AG09309 (cell line): Measurements from ENCODE around the genes MUC4, TNK2 and SLC51A.

DNA sequence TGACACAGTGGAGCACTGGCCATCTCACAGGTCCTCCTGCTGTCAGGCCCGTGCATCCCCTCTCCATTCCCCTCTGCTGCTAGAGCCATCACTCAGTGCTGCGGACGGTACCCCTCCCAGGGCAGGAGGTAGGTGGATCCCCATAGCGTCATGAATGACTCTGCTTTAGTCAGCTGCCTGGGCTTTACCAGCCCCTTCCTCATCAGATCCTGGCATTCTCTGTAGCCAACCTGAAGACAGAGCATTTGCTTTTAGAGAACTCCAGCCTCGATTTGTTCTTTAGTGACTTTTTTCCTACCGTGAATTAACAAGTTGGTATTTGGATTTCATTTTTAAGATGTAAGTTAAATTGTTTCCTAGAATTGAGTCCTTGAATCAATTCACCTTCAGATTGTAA lies 12.1 kb upstream of the PPP1R2 start:
- RRBS: no CpG with 5 or more reads among the region's 6 CpGs

DNA sequence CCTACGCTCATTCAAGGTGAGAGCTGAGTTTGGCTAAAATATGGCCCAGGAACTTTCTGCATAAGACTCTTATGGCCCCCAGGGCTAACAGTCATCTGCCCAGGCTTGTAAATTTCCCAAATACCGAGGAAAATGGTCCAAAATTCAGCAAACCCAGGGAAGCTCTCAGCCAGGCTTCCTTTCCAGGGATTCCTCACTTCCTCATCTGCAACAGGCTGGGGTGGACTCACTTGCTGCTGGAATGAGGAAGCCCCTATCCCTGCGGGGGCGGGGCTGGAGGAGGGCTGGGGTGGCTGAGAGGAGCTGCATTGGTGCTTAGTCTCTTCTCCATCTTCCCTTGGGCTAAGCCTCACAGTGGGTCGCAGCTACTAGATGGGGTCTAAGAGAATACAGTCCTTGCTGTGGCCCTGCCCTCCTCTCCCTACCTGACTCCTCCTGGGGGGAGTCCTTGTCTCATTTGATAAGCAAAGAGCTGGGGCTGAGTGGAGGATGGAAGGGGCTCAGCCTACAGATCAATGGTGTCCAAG lies 28.5 kb upstream of the APOD start:
- RRBS: no CpG with 5 or more reads among the region's 5 CpGs

GRCh38 chr3:195696385-195697145 lies 24.2 kb upstream of the MUC20 start:
- RRBS: 98% methylated on average over 3 of the region's 28 CpGs

DNA sequence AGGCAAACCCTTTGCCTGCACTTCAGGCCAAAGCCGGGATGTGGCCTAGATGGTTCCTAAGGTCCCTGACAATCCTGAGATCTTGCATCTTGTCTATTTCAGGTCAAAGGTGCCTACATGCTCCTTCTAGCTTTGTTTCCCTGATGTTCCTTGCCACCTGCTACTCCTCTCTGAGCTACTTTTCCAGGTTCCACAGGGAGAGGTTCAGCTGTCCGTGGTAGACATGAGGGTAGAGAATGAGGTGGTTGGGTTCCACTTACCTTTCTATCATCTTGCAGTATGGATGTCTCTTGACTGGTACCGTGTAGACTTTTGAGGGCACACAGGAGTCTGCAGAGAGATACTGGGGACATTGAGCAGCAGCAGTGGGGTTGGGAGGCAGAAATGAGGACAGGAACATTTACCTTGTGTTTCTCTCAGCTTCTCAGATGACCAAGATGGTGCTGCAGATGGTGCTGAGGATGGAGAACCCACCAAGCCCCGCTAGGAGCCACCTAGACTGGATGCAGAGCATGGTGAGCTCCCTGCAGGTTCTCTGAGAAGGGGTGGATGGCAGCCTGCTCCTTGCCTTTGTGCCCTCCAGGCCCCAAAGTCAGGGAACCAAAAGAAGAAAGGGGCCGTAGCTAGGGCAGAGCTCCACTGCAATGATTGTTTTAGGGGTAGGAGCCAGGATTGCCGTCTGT lies 12.3 kb upstream of the MUC20 start:
- RRBS: no CpG with 5 or more reads among the region's 6 CpGs

DNA sequence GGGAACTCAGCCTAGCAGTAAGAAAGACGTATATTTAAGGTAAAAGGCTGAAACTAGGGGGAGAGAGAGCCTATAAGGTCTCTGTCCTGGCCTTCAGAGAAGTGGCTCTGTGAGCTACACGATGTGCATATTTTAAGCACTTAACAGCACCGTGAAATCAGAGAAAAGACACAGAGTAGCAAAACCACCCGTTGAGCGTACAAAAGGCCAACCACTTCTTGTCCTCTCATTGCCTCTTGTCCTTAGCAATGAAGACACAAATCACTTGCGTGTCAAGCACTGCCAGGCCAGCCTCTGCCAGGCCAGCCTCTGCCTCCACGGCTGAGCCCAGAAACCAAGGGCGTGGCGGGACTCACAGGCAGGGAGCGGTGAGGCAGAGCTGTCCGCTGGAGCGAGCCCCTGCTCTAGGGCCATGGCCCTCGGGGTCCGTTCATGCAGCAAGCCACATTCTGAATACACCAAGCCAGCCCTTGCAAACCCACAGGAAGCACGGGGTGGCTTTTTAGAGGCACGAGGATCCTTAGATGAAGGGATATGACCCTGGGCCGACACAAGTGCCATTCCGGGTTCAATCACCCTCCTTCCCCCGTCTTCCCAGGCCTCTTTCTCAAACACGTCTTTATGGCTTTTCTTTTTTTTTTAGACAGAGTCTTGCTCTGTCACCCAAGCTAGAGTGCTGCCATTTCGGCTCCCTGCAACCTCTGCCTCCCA lies 4.0 kb downstream of the MUC4 start:
- RRBS: 21% methylated on average over 2 of the region's 21 CpGs

- RRBS: no CpG with 5 or more reads among the region's 20 CpGs
Measured at GRCh38 chr3:195811550-195812264, at the start of gene MUC4. TSS of gene MUC4 (minus strand) at chr3:195811929.

- RRBS: no CpG with 5 or more reads among the region's 7 CpGs
Measured at GRCh38 chr3:195870485-195870879, 37.9 kb downstream of the TNK2 start.

- RRBS: 97% methylated on average over 7 of the region's 57 CpGs
Measured at GRCh38 chr3:195872847-195874027, 35.1 kb downstream of the TNK2 start.

- RRBS: 98% methylated on average over 5 of the region's 34 CpGs
Measured at GRCh38 chr3:195884646-195885724, 23.4 kb downstream of the TNK2 start.

DNA sequence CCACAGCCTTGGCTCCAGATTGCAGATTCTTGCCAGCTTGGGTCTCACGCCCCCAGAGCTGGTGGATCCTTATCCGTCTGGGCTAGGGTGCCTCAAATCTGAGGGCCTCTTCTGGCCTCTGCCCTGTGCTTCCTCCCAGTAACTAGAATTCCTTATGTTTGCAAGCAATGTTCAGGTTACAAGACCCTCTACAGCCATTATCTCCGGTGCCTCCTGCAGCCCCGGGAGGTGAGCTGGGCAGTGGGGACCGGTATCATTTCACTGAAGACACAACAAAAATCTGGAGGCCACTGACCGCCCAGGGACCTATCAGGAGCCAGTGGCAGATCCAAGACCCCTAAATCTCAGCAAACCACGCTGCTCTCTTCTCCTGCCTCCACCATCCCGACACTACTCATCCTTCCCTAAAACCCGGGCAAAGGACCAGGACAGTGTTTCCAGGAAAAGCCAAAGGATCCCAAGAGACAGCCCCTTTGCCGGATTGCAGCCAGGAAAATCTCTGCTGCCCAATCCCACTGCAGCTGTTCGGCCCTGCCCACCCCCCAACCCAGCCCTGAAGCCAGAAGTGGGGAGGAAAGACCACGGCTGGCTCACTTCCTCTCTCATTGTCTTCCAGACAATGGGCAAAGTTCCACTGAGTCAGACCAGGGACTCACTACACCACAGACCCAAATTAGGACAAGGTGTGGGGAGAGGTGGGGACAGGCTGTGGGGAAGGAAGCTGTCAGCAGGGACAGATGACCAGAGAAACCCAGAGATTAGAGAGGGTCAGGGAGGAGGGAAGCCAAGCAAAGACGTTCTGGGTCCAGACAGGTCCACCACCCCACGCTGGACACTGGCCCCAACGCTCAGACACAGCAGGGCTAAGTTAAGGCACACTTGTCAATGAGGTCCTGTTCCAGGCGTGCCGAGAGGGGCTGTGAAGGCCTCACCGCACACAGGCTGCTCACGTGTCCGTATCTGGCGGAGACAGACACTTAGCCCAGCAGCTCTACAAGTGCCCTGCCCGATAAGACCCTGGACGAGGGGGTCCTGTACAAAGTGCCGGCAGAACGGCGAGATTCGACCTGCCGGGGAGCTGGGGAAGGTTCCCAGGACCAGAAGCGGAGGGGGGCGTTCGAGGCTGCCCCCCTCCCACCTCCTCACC lies 22.2 kb downstream of the TNK2 start:
- RRBS: 10% methylated on average over 2 of the region's 31 CpGs

GRCh38 chr3:195907600-195908758 lies at the start of gene TNK2:
TSS of gene TNK2 (minus strand) at chr3:195908551.
- RRBS: 6% methylated on average over 3 of the region's 50 CpGs

GRCh38 chr3:195911289-195911725 lies 3.0 kb upstream of the TNK2 start:
- RRBS: no CpG with 5 or more reads among the region's 7 CpGs

DNA sequence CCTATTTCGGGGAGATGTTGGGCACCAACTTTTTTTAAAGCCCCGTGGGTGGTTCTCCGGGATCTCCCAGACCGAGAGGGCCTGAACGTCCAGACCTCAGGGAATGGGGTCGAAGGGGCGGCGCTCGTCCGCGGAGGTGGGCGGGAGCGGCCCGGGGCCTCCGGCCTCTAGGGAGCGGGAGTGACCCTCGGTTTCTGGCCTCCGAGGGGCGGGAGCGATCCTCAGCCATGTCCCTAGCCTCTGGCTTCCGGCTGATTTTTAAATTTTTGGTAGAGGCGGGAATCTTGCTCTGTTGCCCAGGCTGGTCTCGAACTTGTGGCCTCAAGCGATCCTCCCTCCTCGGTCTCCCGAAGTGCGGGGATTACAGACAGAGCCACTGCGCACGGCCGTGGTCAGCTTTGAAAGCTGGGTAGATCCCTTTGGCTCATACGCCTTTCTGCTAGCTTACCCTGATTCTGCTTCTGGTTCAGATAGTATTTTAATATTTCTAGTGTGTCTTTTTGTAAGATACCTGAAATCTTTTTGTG lies 82.2 kb upstream of the TNK2 start:
- RRBS: no CpG with 5 or more reads among the region's 31 CpGs

GRCh38 chr3:196063056-196063687 lies 18.7 kb downstream of the TFRC start:
- RRBS: no CpG with 5 or more reads among the region's 2 CpGs

DNA sequence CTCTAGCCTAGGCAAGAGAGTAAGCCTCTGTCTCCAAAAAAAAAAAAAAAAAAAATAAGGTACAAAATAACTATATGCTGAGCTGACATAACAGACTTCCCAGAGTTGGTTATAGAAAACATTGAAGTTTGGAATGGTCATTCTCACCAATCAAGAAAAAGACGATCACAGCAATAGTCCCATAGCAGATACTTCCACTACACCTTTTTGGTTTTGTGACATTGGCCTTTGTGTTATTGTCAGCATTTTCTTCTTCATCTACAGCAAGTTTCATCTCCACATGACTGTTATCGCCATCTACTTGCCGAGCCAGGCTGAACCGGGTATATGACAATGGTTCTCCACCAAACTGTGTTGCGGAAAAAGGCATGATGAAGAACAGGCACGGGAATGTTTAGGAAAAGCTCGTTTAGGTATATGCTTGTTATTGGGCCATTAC lies 6.9 kb downstream of the TFRC start:
- RRBS: no CpG with 5 or more reads among the region's 7 CpGs

GRCh38 chr3:196117832-196118256 lies 36.0 kb upstream of the TFRC start:
- RRBS: no CpG with 5 or more reads among the region's 6 CpGs

DNA sequence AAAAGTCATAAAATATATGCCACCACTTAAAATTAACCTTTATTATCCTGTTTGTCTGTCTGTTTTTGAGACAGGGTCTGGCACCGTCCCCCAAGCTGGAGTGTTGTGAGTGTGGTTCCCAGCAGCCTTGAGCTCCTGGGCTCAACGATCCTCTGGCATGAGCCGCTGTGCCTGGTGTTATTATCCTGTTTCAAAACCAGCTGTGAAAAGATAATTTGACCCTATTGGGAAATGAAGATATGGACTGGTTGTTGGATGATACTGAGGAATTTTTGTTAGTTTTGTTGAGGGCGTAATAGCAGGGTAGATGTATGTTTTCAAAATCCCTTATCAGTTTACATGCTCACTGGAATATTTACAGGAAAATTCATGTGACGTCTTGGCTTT lies 56.5 kb upstream of the TFRC start:
- RRBS: no CpG with 5 or more reads among the region's 5 CpGs

DNA sequence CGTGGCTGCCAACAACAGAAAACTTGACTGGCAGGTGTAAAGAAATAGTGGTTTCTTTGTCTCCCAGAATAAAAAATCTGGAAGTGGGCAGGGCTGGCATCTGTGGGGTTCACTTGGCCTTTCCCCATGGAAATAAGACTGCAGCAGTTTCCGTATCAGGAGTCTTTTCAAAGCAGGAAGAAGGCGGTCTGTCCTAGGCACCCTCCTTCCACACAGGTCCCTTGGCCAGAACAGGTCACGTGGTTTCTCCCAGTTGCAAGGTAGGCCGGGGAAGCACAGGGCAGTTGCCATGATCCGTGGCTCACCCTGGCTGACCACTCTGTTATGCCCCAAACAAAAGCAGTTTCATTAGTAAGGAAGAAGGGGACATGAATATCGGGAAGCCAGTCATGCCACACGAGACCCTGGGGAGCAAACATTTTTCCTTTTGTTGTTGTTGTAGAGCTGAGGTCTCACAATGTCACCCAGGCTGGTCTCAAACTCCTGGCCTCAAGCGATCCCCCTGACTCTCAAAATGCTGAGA lies 45.3 kb downstream of the ZDHHC19 start:
- RRBS: no CpG with 5 or more reads among the region's 9 CpGs

GRCh38 chr3:196179127-196180506 lies 31.6 kb downstream of the ZDHHC19 start:
- RRBS: 70% methylated on average over 3 of the region's 33 CpGs

- RRBS: 44% methylated on average over 12 of the region's 43 CpGs
Measured at GRCh38 chr3:196216082-196217115, at the start of gene SLC51A. TSS of gene SLC51A (plus strand) at chr3:196216534.